Panc1 (cell line): ENCODE data around the gene AKR1C1.

DNA sequence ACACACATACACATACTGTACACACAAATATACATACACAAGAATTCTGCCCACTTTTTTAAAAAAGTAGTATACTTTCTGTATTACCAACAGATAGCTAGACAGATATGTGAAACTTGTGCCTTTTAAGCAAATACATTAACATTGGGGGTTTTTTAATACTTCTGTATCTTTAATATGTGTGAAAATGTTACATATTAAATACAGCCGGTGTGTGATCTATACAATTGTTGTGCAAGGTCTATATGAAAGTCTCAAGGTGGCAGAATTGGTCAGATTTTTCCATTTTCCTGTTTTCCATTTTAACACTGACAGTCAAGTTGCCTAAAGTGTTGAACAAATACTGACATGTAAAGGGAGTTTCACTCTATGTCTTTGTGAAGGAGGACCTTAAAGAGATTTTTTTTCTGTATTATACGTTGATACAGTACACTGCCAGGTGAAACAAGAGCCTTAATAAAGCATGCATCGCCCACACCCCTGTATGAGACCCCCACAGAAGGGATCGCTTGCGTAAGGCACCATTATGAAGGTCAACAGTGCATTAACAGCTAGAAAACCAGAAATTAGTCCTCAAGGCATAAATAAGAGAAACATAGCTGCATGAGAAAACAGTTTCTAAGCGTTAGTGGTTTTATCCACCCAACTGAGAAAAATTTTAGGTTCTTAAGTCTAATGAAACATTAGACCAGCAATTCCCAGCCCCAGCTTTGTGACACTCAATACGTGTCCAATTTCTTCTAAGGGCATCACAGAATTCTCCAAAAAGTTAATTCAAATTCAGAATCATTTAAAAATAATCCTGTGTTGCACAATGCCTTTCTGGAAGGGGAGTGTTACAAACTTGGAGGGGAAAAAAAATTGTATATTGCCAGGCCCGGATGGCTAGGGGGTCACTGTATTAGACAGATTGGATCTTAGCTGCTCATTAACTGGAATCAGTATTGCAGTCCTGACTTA lies 7.0 kb downstream of the KLF6 start:
- RRBS, 2 experiments = no CpG with 5 or more reads among the region's 8 CpGs

DNA sequence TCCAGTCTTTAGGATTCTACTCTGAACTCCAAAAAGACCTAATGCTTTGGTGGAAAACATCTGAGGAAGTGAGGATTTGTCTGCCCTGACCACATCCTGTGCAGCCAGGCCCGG lies 3.7 kb downstream of the KLF6 start:
- RRBS, 2 experiments = 0 to 16% methylated on average over 1 of the region's 1 CpG

DNA sequence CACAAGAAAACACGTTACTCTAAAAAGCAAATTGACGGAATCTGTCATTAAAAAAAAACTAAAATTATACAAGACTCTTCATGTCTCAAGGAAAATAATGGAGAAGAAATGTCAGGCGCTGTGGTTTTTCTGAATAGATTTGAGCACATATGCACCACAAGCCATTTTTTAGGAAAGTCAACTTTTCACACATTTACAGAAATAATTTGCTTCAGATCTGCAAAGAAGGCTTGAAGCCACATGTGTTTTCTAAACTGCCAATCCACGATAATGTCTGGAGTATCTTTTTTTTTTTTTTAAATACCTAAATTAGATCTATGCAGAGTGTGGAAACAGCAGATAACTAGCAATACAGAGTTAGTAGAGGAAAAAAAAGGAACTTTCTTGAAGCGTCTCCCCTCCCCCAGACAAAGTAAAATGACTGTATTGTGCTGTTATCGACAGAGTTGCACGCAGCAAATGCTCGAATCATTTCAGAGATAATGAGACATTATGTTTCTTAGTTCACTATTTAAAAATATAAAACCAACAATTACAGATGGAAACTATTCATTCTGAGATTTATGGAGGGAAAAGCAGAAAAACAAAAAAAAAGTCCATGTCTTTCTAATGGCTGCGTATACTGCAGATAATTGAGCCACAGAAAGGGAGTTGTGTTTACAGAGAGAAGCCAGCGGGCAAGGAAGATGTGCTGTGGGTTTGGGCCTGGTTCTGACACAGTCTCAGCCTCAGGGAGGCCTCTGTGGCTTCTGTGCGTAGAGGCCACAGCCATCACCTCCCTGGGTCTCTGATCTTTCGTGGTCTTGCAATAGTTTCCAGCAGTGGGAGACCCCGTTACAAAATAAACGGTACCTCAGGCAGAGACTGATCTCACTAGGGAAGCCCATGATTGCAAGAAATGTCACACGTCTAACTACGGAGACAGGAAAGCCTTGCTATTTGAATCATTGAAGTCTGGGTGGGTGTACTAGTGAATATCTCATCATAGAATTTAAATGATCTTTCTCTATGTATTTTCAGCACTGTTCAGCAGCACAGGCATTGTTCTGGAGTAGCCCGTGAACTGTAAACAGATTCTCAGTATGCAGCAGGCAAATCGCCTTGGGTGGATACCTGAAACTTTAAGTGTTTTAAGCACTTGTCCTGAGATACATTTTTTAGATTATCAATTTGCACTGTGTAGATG lies 19.1 kb upstream of the KLF6 start:
- RRBS, 2 experiments = no CpG with 5 or more reads among the region's 18 CpGs

DNA sequence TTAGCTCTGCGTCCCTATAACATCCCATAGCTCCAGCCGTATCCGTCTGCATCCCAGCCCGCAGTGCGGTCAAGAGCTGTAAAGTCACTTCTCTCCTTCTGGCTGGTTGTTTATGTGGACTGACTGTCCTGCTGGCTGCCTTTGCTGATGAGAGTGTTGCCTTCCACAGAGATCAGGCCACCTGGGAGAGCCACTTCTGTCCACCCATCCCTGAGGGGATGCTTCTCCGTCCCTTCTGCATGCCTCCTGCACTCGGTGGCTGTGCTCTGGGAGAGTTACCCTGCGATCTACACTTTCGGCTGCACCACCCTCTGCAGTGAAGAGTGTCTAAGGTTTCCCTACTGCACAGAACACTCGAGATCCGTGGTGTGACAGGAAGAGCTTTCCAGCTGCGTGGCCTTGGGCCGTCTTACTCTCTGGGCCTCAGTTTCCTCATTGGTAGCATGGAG lies 22.5 kb upstream of the KLF6 start:
- RRBS, 2 experiments = no CpG with 5 or more reads among the region's 13 CpGs

DNA sequence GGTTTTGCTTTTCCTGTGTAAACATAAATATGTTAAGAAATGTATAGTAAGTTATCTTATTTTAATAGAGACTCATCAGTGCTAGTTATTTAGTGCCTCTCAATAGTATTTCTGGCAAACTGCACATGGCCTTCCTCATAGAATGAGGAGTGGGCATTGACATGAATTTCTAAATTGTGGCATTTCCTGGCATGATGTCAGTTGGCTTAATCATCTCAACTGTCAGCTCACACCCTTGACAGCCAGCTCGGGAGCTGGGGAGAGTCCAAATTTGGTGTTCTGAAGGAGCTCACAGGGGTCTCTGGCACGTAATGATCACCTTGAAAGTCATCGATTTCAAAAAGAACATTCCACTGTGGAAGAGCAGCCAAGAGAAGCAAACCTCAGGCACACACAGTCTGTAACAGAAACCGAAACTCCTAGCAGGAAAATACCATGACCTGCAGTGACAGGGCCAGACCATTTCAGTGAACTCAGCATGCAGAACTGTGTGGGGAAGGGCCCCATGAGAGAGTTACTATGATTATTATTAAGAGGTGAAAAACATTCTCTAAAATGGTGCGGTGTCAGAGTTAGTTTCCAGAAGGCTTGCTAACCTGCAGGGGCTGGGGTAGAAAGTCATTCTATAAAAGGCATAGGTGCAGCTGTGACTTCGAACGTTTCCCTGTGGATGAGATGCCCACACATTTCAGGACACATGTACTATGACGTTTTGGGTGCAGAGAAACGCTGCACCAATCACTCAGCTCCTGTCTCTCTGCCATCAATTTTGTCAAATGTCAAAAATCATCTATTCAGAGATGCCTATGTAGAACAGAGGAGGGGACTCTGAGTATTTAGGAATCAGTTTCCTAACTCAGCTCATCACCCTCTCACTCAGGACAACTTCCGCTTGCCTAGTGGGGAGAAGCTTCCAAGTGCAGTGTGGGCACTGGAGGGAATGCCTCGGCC lies 26.4 kb upstream of the KLF6 start:
- RRBS, 2 experiments = no CpG with 5 or more reads among the region's 11 CpGs

GRCh38 chr10:3877106-3877760 lies 92.2 kb upstream of the KLF6 start:
- RRBS, 2 experiments = no CpG with 5 or more reads among the region's 3 CpGs

- RRBS, 2 experiments = 8% methylated on average over 3 of the region's 17 CpGs; no CpG with 5 or more reads in 1 of the 2 experiments
These were observed 101.9 kb upstream of the KLF6 start for GRCh38 chr10:3886519-3887630.

DNA sequence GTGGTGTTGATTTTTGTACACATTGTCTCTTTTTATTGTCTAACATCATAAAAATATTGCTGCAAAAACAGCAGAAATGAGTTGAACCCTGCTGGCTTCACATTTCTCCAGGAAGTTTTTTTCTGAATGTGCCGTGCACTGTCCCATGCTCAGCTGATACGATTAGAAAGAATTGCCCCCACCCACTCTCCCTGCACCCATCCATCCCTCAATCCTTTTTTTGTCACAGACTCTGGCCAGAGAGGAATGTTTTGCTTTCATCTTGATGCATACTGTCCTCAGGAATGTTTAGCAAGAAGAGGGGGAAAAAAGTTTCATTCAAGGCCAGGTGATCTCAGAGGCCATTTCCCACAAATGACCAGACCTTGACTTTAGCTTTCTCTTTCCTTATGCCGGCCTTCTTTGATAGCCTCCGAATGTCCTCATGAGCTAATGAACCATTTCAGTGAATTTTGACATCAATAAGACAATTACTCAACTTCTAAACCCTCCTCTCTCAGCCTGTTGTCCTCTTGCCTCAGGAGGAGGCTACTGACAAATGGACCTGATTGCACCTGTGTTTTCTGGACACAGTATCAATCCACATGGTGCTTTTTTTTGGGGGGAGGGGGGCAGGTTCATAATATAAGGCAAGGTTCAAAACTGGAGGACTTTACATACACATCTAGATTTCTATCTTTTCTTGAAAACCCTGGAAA lies 105.0 kb upstream of the KLF6 start:
- RRBS, 2 experiments = no CpG with 5 or more reads among the region's 4 CpGs

DNA sequence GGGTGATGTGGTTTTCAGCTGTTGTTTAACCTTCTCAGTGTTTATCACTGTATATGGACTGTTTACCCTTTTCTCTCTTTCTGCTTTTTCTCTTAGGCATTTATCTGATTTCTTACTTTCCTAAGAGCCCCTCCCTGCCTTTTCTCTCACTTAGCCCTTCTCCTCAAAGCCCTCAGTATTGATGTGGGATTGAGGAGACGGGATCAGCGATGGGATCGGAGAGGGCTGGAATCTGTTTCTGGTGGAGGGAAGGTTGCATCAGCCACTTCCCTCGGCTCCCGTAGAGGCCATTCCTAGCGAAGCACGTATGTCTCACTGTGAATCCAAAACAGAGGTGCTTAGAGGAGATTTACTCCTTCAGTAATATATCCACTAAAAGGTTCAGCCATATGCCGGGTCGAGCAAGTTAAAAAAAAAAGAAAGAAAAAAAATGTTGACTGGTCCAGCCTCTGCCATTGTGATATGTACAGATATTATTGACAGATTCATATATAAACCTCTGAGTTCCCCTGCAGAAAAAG lies 109.2 kb upstream of the KLF6 start:
- RRBS, 2 experiments = no CpG with 5 or more reads among the region's 9 CpGs

GRCh38 chr10:3945718-3946340 lies 160.8 kb upstream of the KLF6 start:
- RRBS, 2 experiments = no CpG with 5 or more reads among the region's 11 CpGs

- RRBS, 2 experiments = no CpG with 5 or more reads among the region's 3 CpGs
These were observed 346.9 kb upstream of the KLF6 start for GRCh38 chr10:4131905-4132316.

DNA sequence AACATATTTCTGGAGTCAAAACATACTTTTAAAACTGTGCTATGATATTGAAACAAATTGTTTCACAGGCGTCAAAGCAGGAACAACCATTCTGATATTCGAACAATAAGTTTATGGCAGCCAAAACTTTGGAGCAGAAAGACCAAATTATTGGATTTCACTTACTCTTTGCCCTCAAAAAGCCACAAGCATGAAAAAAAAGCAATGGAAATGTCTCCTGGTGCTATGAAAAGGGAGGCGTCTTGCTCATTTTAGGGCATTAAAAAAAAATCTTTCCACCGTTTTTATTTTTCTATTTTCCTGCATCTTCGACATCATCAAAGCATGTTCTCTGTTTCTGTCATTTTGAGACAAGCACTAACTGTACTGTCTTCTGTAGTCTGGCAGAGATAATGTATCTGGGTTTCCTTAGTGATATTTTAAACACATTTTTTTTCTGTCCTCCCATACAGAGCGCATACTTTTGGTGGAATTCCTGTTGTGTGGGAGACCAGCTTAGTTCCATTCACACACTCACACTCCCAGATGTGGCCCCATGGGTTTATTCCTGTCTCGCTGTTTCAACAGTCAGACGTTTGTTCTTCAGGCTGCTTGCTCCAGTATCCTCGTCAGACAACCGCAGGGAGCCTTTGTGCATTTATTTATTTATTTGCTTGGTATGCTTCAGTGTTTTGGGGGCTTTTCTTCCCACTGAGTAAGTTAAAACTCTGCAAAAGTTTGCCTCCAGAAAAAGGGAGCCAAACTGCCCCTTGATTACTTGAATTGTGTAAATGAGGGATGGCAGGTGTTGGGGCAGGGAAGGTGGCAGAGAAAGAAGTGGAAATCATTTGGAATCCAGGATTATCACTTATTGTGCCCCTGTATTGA lies 456.7 kb upstream of the KLF6 start:
- RRBS, 2 experiments = no CpG with 5 or more reads among the region's 10 CpGs

DNA sequence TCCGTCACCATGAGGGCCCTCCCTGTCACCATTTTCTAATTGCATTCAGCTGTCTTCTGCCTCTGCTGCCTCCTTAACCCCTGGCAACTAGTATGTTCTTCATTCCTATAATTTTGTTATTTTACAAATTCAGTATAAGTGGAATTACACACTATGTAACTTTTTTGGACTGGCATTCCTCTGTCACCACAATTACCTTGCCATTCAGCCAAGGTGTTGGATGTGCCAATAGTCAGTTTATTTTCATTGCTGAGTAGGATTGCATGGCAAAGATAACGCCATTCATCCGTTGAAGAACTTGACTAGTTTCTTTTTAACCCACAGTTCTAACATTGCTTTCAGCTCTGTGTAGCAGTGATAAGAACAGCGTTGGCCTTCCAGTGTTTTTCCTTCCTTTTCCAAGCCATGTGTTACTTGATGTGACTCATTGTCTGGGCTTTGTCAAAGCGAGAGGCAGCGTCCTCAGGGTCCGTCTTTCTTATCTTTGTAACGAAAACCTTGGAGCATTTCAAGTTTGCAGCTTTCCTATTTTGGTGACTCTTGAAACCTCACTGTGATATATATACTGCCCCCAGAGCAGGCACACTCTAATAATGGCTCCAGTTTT lies 41.5 kb downstream of the AKR1E2 start:
- RRBS, 2 experiments = no CpG with 5 or more reads among the region's 8 CpGs

DNA sequence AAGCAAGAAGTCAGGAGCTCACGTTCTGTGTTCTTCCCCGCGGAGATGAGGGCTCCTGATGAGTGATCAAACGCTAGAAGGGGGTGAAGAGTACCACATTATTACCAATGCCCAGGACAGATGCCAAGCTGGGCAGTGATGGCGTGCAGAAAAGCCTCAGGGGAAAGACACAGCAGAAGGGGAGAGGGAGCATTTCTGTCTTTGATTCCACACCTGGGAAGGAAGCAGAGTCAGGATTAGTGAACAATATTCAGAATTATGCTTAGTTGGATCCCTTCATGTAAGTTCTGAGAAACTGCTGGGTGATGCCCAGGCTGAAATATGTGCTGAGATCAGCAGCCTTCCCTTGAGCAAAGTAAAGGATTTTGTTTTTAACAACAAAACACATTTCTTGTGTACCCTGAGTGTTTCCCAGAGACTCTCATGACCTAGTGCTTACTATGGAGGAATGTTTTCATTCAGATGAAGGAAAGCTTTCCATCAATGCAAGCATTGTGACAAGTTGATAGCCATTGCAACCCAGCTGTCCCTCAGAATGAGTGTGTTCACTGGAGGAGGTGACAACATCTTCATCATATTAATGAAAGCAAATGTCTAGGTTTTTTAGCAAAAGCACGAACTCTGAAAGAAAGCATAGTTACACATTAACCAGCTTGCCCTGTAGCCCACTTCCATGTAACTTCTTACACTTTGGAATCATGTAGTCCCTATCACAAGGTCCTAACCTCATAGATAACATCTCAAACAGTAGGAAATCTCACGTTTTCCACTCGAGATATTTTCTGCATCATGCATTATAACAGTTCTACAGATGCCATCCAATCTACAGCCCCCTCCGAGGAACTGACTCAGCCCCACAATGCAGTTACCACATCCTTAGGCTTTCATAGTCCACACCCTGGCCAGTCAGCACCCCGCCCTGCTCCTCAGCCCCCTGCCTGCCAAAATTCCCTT lies 23.8 kb upstream of the AKR1C1 start:
- RRBS, 2 experiments = no CpG with 5 or more reads among the region's 10 CpGs

DNA sequence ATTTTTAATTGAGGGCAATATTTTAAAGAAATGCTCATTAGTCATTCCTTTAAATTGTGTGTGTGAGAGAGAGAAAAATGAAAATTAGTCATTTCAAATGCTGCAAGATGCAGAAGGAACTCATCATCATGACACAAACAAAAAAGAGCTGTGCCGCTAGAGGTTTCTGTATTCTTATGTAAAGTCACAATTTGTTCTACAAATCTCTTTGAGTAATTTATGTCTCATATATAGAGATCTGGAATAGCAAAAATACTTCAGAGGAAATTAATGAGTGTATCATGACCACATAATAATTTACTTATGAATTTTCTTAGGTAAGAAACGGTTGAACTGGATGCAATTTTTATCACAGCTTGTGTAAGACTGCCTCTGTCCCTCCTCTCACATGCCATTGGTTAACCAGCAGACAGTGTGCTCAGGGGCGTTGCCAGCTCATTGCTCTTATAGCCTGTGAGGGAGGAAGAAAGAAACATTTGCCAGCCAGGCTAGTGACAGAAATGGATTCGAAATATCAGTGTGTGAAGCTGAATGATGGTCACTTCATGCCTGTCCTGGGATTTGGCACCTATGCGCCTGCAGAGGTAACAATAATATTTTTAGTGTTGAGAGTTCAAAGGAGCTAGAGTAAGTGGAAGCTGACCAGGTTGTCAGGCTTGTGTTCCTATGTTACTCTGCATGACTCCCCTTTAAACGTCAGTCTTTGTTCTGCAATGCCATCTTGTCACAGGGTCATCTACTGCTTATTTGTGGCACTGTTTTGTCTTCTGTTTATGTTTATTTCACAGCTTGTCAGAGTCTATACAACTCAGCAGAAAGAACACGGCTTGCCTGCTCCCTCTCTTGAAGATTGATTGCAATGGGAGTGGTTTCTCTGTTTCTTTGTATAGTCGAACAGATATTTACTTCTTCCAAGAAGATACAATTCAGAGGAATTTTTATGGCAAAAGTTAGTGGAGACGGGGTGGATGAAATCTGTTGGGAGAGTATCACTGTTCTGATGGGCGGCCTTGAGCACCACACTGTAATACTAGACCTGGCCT lies at the start of gene AKR1C1:
Gene AKR1C1 (plus strand): TSS at position 471 of the 1,043 bp plus-strand sequence.
- RRBS, 2 experiments = no CpG with 5 or more reads among the region's 10 CpGs

DNA sequence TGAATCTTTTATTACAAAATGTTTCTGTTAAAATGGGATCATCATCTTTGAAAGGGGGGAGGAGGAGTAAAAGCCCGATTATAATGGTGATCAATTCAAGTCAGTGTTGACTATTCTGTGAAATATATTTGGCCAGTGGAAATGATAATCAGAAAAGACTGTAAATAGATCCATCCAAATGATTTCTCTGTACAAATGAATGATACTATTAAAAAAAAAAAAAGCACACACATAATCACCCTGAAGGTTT lies 41.2 kb downstream of the CALML5 start:
- RRBS, 2 experiments = no CpG with 5 or more reads among the region's 1 CpG

DNA sequence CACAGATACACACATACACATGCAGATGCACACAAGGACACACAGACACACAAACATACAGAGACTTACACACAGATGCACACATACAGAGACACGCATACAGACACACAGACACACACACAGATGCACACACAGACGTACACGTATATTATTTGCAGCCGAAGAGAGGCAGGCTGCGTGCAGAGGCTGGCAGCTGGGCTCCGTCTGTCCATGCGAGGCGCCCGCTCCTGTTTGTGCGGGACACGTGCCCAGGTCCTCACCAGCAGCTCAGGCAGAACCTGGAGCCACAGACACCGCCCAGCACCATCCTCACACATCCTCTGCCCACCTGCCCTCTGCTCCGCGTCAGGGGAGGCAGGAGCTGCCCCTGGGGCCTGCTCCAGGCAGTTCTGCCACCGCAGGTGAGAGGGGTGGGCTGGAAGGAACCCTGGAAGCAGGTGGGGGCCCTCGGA lies 1.1 kb downstream of the CALML5 start:
- RRBS, 2 experiments = no CpG with 5 or more reads among the region's 16 CpGs

- RRBS, 2 experiments = no CpG with 5 or more reads among the region's 10 CpGs
These were observed 60.3 kb downstream of the CALML3 start for GRCh38 chr10:5584921-5585502.

GRCh38 chr10:5587075-5587393 lies 62.3 kb downstream of the CALML3 start:
- RRBS, 2 experiments = no CpG with 5 or more reads among the region's 8 CpGs

GRCh38 chr10:5617903-5618370 lies 48.5 kb downstream of the ASB13 start:
- RRBS, 2 experiments = no CpG with 5 or more reads among the region's 10 CpGs